Measurements from ENCODE around the gene ZNG1A.

DNA sequence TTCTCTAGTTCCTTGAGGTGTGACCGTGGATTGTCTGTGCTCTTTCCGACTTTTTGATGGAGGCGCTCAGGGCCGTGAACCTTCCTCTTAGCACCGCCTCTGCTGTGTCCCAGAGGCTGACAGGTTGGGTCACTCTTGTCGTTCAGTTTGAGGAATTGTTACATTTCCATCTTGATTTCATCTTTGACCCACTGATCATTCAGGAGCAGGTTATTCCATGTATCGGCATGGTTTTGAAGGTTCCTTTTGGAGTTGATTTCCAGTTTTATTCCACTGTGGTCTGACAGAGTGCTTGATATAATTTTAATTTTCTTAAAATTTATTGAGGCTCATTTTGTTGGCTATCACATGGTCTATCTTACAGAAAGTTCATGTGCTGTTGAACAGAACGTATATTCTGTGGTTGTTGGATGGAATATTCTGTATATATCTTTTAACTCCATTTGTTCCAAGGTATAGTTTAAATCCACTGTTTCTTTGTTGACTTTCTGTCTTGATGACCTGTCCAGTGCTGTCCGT is 8.6 kb upstream of the FOXD4 start:
- PRO-cap, 2 experiments, result no peak in any of the 2 experiments

DNA sequence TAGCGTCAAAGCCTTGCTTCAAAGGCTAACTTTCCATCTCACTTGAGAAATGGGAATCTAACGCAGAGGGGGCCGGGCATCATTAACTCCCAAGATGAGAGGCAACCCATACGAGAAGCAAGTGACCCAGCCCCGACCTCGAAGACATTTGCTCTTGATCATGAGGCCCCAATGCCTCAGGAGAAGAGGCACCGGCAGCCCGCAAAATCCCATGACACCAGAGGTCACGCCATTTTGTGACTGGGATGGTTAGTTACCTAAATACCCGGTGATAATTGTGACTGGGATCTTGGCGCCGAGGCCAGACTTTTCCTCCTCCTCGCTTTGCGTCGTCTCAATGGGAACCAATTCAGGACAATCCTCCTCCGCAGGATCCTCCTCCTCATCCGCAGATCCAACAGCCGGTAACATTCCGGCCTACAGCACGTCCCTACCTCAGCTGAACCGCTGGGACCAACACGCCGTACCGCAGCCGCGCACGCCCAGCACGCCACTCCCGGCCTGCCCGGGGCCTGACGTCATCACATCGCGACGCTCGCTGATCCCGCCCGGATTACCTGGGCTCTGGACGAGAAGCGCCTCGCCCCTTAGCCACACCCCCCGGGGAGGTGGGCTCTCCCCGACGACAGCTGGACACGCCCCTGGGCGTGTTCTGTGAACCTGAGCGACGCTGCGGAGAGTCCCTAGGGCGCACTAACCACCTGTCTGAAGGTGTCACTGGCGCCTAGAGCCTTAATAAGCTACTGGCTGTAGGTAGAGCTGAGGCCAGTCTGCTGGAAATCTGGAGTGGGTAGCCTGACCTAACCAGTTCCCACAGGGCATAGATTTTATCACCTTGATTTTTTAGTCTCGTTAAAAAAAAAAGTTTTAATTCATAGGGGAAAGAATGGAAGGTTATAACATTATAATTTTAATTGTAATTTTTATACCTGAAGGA is at the start of gene ZNG1A:
TSS of gene ZNG1A (minus strand) at position 498 of the 937 bp plus-strand sequence.
- PRO-cap, 2 experiments, result no peak in any of the 2 experiments

DNA sequence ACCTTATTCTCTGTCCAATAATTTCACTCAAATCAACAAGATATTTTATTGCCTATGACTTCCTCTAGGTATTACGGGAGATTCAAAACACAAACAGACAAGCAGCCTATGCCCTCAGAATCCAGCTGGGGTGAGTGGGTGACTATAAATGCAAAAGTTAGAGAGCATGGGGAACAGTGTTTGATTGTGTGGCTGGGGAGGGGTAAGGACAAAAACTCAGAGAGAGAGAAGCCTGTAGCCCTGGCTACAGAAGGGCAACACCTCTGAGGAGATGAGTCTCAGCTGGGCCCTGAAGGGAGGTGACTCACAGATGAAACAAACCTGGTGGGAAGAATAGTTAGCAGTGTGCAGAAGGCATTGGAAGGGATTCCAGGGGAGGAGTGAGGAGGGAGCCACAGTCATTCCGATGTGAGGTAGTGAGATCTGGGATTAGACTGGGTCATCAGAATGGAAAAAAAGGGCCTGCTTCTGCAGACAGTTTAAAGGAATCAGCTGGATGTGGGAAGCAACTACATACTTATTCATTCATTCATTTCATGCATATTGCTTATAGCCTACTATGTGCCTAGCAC is 10.5 kb downstream of the DOCK8 start:
- PRO-cap, 2 experiments, result no peak in any of the 2 experiments

DNA sequence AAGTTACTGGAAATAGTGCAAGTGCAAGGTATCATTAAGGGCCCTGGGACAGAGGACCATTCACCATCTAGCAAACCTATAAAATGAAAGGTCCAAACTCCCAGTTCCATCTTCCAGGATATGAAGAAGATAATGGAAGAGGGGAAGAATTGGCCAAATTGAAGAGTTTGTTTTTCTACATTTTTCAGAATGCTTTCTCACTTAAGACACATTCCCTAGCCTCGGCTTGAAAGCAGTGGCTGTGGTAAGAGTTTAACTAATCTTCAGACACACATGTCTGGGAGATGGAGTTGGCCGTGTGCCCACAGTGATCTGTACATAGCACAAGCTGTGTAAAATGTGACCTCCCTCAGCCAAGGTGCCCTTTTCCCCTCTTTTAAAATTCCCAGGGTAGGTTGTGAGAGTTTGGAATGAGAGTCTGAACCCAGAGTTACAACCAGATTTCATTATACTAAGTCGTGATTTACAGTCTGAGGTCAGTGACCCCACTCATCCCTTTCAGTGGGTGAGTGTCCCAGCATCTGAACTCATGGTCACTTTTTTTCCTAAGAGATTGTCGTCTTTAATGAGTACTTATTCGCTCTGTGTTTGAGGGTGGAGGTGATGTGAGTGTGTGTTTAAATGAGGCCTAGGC is 59.5 kb upstream of the KANK1 start:
- PRO-cap, 2 experiments, result no peak in any of the 2 experiments

GRCh38 chr9:536629-537180 is 32.2 kb downstream of the KANK1 start:
- PRO-cap, 2 experiments, result no peak in any of the 2 experiments

DNA sequence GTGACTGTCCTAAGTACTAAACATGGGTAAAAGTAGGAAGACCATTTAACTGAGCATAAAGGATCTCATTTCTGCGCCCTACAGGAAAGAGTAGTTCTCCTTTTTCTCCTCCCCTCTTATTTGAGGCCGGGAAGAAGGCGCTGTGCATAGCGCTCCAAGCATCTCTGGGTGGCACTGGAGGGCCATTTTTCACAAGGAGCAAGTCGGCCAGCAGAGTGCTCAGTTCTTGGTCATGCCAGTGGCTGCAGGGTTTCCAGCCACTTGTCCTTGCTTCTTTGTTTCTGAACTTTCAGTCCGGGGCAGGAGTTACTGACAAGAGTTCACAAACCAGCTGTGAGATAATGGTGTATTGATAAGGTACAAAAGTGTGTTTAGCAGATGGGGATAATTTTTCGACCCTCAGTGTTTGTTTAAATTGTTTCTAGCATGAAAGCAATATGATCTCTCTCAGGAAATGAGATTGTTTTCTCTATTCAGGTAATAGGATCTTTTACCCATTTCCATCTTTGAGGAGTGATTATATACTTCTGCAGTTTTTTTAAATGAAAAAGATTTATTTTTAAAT is 109.4 kb downstream of the KANK1 start:
- PRO-cap, 2 experiments, result no peak in any of the 2 experiments

DNA sequence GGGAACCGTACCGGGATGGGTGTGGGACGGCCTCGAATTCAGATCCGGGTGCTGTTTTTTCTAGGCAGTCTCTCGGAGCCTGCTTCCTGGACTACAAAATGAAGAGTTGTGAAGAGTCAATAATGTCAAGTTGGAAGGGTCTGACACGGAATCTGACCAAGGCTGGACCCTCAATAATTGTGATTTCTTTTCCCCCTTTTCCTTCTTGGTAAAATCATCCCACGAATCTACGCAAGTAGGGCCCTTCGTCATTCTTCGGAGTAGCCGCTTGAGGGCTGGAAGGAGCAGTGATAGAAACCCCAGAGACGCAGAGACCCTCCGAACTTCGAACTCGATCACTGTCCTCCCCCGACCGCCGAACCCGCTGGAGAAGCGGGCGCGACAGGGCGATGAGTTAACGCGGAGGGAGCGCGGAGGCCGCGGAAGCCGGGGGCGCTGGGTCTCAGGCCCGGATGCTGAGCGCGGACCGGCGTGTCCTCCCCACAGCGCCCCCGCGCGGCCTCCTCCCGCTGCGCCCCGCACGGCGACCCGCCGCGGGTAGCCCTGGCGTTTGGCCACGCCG is 7.9 kb upstream of the DMRT2 start:
- PRO-cap, 2 experiments, result no peak in any of the 2 experiments

GRCh38 chr9:1951339-1951959 is 63.7 kb upstream of the SMARCA2 start:
- PRO-cap, 2 experiments, result no peak in any of the 2 experiments

DNA sequence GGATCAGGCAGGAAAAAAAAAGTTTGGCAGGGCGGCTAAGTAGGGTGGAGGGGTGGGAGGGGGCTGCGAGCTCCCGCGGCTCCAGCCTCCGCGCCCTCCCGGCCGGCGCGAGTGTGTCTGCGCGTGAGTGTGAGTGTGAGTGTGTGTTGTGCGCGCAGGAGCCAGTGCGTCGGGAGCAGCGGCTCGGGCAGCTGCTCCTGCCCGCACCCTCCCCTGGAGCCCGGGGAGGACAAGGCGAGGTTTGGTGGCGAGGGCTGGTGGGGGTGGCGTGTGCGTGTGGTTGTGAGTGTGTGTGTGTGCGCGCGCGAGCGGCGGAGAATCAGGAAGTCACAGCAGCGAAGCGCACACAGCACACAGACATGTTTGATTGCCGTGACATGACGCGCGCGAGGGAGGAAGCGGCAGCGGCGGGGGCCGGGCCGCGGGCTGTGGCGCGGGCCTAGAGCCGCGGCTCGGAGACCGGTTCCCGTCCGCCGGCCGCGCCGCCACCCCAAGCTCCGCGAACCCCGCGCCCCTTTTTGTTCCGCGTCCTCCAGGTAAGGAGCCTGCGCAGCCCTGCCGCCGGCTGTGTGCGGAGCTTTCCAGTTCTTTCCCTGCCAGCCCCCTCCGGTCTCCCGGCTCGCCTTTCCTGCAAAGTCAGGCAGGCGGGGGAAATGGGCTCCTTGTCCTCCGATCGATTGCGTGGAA is 2.3 kb downstream of the SMARCA2 start:
- PRO-cap, 2 experiments, result peak in 2 of 2 experiments; most common plus-strand start position 164 of the sequence (in 2); most common minus-strand start position 212 of the sequence (in 2)

DNA sequence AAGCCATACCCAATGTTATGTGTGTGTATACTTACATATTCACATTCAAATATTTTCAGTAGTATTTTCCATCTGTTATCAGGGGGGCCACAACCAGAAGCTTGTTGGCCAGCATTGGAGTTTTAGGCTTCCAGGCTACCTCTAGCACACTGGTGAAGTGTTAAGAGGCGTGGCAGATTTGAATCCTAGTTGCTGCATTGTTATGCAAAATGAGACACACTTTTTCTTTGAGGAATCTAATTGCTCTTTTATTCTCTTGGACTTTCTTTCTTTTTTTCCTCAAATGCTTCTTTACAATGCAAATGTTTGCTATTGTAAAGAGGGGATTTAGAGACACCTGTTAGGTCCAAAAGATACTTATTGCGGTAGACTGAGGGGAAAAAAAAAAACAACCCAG is 3.6 kb downstream of the SMARCA2 start:
- PRO-cap, 2 experiments, result no peak in any of the 2 experiments

DNA sequence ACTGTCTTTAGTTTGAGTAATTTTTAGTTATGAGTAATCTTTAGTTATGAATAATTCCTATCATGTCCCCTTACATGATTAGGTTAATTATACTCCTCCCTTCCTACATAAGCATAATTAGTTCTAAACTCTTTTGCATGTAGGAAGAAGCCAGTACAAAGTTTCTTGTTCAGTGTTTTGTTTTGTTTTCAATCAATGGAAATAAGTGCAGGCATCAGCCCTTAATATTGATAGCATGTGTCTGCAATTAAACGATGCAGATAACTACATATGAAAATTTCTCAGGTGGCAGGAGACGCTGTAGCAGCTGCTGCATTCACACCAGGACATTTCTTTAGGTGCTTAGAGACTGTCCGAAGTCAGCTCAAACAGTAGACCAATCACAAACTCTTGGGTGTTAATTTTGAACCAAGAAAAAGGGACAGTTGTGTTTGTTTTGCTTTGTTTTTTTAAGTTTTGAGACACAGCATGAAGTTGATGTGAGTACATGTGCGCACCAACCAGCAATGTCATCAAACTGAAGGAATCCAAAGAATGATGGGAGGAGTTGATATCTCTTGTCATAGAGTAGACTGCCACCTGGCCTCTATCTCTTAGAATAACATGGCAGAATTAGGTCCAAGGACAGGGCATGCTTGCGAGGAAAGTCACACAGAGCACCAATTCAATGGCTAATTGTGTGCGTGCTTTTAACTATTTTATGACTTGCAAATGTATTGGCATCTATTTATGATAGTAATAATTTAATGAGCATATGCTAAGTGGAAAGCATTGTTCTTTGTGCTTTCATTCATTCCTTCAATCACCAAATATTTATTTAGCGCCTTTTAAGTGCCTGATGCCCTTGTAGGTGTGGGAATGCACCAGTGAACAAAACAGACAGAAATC is 51.6 kb downstream of the SMARCA2 start:
- PRO-cap, 2 experiments, result no peak in any of the 2 experiments

- PRO-cap, 2 experiments, result no peak in any of the 2 experiments
Observed at GRCh38 chr9:2159544-2160739, 144.8 kb downstream of the SMARCA2 start.

DNA sequence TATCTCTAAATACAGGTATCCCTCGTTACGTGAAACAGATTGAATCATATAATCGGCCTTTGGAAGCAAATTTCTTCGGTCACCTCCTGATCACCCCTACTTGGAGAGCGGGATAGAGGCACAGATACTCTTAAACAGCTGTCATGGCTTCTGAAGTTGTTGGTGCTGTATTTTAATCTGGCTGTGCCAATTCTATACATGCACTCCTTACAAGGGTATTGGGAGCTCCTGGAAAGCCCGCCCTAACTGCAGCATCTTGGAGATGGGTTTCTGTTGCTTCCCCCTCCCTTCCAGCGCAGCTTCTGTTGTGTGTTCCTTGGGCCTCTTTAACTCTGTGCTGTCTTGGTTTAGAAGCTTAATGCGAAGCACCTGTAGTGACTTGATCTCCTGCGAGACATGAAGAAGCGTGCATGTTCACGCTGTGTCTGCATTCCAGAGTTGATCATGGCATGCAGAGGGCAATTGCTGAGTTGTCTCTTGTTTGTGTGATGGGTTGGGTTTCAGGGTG is 155.4 kb downstream of the SMARCA2 start:
- PRO-cap, 2 experiments, result no peak in any of the 2 experiments

DNA sequence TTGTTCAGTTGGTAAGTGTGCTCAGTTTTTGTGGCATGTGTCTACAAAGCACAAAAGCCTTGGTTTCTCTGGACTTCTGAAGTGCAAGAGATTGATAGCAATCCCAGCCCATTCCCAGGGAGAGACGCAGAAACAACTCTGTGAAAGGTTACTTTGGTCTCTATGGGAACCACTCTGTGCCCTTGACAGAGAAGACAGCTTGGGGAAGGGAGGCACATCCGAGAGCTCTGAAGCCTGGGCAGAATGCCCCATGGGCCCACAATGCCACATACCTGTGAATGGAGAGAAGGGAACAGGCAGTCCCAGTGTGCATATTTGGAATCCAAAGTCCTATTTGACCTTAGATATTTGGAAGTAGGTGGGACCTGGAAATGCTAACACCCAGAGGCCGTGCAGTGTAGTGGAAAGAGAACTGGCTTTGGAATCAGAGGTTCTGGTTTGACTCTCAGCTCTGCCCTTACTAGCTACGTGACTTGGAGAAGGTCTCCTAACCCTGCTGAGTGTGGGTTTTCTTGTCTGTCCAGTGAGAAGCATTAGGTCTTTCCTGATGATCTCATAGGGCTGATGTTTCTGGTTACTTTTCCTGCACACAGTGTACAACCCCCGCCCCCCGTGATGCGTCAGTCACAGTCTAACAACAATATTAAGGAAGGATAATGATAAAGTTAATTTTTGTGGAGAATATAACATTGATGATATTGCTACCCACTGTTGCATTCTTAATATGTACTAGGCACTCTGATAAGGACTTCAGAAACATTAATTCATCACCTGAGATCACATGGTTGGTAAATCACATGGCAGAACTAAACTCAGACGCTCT is 194.1 kb upstream of the VLDLR start:
- PRO-cap, 2 experiments, result no peak in any of the 2 experiments

DNA sequence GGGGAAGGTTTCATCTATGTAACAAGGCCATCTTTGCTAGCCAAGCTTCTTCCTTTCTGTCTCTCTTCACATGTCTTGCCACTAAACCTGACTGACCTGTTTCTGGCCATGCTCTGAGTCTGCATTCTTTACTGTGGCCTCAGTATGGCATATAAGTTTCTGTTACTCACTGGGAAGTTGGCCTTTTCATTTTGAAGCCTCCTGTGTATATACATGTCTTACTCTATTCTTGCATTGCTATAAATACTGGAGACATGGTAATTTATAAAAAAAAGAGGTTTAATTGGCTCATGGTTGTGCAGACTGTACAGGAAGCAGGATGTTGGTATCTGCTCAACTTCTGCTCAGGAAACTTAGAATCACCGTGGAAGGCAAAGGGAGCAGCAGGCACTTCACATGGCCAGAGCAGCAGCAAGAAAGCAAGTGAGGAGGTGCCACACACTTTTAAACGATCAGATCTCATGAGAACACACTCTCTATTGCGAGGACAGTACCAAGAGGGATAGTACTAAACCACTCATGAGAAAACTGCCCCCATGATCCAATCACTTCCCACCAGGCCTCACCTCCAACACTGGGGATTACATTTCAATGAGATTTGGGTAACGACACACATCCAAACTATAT is 48.1 kb downstream of the KCNV2 start:
- PRO-cap, 2 experiments, result no peak in any of the 2 experiments

- PRO-cap, 2 experiments, result no peak in any of the 2 experiments
Observed at GRCh38 chr9:3224647-3225355, 301.0 kb downstream of the RFX3 start.

DNA sequence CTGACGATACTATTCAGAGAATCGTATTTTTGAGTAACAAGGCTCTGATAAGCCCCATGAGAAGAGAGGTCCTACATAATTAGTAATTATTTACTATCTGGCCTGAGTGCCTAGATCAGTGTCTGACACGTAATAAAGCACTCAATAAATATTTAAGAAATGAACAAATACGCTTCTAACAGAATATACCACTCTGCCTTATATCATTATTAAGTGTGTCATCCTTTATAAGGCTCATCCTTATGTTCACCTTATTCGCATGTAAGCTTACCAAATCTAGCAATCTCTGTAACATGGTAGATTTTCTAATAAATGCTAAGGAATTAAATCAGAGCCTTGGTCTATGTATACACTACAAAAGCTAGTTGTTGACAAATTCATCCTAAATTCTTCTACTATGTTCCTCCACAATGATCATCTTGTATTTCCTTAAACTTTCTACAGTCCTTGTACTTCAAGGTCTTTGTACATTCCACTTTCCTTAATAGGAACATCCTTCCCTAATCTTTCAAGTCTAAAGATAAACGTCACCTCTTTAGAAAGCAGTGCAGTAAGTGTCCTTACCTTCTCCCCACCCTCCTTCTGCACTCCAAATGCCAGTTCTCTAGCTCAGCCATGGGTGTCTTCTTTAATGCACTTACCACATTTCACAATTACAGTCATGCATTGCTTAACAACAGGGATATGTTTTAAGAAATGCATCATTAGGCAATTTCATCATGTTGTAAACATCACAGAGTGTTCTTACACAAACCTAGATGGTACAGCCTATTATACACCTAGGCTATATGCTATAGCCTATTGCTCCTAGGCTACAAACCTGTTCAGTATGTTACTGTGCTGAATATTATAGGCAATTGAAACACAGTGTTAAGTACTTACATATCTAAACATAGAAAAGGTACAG is 91.4 kb downstream of the RFX3 start:
- PRO-cap, 2 experiments, result no peak in any of the 2 experiments

DNA sequence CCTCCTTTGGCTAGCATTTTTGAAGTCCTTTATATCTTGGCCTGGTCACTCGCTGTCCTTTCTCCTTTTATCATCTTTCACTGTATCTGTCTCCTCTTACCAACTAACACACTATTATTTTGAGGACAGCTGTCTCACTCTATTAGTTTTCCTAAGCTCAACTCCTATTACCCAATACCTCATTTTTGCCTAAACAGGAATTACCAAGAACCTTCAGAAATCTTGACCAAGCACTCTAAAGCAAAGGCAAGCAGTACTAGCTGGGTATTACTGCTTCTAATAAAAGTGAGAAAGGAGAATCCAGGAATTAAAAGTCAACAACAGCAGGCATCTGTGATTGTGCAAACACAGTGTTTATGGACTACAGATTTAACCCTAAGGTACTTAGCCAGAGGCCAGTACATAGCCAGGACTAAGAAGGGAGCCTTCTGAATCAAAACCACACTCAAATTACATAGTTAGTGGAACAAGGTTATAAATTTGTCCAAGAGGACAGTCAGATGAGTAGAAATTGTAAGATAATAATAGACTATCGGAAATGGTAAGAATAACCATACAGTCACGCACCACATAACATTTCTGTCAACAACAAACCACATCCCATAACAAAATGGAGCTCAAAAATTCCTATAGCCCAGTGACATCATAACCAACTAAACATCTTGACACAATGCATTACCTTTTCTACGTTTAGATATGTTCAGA is 8.3 kb downstream of the RFX3 start:
- PRO-cap, 2 experiments, result no peak in any of the 2 experiments

DNA sequence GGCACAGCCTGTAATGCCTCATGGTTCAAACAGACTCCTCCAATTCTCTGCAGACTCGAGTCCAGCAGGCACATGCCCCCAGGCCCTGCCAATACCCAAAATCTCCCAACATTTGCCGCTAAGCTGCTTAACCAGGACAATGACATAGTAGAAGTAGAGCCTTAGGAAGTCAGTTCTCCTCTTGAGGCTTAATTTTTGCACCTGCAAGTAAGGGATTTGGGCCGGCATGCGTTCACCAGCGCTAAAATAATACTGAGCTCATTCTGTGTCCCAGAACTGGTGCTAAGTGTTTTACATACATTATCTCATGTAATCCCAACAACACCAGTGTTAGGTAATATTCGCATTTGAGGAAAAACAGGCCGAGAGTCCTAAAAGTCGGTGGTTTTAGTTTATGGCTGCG is 1.4 kb upstream of the RFX3 start:
- PRO-cap, 2 experiments, result no peak in any of the 2 experiments

DNA sequence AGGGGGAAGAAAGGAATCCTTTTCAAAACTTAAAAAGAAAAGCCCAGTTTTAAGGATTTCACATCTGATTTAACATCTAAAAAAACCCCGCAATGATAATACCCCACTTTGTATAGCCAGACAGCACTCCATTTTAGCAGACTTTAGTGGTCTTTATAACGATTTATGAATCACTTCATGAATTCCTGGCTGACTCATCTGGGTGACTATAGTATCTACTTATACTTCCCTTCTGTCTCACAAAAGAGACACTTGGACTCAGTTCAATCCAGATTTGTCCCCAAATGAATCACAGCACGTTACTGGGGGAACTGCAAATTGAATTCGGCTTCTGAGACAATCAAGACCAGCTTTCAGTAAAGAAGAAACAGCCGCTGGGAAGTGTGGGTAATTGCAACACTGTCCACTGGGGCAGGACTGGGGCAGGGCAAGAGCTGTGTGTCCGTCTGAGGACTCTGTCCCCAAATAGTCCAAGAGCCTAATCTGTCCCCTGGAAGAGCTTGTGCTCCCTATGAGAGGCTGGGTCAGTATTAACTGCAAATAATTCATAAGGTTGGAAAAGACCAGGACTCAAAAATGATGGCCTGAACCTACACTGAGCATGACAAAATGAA is 337.3 kb upstream of the RFX3 start:
- PRO-cap, 2 experiments, result no peak in any of the 2 experiments

All from right ventricle myocardium (tissue), 1 donor.